Mesenteric fat pad (tissue), 1 donor: ENCODE data around the gene TGM2.

- PRO-cap: unidirectional peak, minus-strand start at chr20:38165270
Observed at GRCh38 chr20:38164800-38165623, at the start of gene TGM2. Gene TGM2, minus strand, starts transcription at chr20:38165270.

- PRO-cap: no peak
Observed at GRCh38 chr20:38239171-38239903, 21.2 kb downstream of the KIAA1755 start.

DNA sequence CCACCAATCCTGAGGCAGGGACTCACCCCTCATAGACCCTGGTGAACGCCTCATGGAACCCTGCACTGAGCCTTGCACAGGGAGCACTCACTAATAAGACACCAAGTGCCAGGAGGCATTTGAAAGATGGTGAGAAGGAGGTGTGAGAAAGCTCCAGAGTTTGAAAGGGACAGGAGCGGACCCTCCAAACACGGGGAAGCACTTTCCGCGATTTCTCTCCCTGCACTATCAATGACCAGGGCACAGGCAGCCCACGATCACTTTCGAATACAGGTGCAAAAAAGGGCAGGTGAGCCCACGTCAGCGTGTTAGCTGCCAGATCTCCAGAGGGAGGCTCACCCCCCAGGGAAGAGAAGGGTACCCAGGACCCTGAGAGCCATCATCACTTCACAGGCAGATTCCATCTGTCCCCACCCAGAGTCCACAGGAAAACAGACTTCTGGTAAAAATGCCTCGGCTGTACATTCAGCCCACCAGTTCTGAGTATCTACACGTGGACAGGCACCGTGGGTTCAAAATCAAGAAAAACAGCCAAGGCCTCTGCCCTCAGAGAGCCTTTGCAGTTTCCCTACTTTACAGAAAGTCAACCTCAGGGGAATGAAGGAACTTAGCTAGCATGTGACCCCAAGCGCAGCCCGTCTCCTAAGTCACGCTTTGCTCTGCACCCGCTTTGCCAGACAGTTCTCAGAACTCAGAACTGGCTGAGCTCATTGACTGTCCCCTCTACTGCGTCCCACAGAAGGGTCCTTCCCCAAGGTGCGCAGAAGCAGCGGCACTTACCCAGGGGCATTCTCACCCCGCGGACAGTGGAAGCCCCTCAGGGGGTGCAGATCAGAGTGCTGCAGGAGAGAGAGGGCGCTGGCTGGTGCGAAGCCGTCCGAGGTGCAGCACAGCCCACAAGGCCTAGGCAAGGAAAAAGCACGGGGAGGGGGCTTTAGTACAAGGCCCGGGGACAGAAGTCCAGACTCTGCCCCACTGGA lies 38.6 kb upstream of the RALGAPB start:
- PRO-cap: no peak

DNA sequence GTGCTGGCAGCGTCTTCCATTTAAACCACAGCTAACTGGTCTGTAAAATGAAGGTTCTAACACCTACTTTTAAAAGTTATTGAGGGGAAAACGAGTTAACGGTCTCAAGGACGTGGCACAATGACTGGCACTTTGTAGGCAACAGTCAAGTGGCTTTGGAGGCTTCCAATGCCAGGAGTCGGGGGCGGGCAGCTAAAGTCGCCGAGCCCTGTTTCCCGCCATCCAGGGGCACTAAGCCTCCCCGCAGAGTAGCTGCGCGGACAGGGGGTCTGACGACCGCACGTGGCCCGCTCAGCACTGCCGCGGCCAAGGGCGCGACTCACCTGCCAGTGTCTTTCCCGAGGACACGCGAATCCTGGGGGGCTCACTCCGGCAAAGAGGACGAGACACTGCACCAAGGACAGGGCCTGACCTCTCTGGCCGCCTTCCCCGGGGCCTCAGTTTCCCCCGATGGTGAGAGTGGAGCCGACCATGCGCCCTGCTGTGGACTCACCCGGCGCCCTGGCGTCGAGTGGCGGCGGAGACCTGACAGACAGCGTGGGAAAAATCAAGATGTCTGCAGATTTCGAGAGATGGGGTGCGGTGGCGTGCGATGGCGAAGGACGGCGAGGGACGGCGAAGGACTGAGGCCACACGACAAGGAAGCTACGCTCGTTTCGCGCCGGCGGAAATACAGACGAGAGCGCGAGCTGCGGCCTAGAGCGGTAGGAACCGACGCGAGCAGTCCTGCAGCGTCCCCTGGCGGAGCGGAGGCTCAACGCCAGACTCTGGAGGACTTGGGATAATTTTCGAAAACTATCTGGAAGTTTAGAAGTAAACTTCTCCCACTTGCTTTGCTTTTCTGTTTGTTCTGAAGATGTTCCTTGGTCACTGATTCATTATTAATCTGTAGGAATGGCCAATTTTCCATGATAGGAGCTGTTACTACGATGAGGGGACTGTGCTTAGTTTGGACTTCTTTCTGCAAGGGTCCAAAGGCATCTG lies 37.6 kb upstream of the RALGAPB start:
- PRO-cap: unidirectional peak, minus-strand start at position 625 of the sequence

DNA sequence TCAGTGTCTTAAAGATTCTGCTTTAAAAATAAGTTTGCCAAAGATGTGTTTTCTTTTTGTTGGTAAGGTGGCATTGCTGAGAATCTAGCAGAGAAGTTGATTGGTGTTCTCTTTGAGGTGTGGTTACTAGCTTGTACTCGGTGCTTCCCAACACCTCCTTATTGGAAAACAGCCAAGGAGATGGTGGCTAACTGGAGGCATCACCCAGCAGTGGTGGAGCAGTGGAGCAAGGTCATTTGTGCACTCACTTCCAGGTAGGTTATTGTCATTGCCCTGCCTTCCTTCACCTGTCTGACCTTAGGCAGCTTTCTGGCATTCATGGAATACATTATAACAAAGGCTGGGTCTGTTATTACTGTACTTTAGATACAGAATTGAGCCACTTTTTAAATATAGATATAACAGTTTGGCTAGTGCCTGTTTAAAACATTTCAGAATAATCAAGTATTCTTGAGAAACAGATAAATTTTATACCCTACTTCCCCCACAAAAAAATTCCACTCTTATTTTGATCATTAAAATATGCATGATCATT lies 26.8 kb downstream of the RALGAPB start:
- PRO-cap: no peak

DNA sequence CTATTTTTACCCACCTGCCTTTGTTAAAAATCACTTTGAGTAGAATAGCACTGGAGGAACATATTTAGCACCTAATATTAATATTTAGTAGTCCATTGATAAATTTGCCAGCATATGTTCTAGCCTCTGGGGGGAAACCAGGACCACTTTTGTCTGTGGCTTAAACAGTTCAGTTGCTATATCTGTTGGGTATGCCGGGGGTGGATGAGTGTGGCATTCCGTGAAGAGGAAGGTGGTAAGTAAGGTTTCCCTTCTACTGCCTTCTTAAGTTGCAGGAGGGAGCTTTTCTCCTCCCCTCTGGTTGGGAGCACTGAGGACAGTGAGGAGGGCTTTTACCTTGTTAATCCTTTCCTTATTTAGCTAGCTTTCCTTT lies 3.7 kb upstream of the ADIG start:
- PRO-cap: no peak

GRCh38 chr20:38727205-38727589 lies 2.9 kb downstream of the SLC32A1 start:
- PRO-cap: no peak

DNA sequence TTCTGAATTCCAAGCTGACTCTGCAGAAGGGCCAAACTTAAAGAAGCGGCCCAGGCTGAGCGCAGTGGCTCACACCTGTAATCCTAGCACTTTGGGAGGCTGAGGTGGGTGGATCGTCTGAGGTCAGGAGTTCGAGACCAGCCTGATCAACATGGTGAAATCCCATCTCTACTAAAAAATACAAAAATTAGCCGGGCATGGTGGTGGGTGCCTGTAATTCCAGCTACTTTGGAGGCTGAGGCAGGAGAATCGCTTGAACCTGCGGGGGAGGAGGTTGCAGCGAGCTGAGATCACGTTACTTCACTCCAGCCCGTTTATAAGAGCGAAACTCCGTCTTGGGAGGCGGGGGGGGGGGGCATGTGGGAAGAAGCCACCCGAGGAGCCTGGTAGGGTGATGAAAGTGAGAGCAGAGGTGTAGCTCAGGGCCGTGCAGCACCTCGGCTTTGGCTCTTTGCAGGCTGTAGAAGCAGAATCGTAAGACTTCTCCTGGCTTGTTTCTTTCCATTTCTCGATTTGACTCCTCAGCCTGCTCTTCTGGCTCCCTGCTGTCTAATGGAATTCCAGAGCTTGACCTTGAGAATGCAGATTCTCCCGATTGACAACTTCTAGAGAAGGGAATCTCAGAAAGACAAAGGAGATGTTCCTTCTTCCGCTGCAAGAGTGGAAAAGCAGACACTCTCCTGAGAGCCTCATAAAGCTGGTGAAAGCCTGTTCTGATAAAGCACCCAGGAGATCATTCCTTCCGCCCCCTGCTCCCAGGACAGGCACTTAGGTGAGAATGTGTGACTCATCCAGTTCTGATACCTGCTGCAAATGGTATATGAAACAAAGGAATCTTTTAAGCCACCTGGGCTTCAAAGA lies 26.1 kb upstream of the PPP1R16B start:
- PRO-cap: no peak

DNA sequence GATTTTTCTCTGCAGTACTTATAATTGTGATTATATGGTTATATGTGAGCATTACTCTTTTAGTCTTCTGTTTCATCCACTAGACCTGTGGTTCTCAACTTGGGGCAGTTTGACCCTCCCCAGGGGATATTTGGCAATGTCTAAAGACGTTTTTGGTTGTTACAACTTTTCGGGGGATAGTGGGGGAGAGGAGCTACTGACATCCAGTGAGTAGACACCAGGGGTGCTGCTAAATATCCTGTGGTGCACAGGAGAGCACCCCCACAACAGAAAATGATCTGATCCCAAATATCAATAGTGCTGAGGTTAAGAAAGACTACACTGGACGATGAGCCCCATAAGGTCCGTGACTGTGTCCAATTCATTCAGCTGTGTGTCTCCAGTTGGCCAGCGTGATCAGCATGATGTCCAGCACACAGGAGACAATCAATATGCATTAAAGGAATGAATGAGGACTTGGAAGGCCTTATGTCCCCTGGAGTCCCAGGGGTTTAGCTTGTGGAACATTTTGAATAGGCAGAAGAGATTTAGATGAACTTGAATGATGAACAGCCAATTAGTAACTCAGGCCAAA lies 6.2 kb downstream of the PPP1R16B start:
- PRO-cap: no peak

- PRO-cap: no peak
Observed at GRCh38 chr20:38871806-38872488, 54.3 kb upstream of the FAM83D start.

GRCh38 chr20:38873033-38873628 lies 53.1 kb upstream of the FAM83D start:
- PRO-cap: no peak

DNA sequence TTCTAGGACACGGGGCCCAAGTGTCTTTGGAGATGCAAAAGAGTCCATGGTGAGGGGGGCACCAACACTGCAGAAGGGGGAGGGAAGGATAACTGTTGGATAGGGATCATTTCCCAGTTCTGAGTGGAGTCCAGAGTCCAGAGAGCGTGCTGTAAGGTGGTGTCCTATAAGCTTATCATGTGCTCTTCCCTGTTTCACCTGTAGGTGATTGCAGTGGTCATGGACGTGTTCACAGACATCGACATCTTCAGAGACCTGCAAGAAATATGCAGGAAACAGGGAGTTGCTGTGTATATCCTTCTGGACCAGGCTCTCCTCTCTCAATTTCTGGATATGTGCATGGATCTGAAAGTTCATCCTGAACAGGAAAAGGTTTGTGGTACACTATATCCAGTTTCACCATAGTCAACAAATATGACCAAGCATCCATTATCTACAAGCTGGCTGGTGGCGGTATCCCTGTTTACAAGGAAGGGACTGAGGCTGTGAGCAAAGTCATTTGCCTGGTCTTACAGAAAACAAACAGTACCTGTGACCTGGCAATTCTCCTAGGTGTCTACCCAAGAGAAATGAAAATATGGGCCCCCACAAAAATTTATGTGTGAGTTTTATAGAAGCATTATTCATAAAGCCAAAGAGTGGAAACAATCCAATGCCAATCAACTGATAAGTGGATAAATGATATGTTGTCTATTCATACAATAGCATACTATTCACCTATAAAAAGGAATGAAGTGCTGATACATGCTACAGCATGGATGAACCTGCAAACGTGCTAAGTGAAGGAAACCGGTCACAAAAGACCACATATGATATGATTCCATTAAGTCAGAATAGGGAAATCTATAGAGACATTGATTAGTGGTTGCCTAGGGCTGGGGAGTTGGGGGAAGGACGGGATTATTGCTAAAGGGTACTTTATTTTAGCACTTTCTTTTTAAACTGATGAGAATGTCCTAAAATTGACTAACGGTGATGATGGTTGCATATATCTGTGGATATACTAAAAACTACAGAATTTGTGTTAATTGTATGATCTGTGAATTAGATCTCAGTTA lies 15.9 kb downstream of the FAM83D start:
- PRO-cap: no peak

DNA sequence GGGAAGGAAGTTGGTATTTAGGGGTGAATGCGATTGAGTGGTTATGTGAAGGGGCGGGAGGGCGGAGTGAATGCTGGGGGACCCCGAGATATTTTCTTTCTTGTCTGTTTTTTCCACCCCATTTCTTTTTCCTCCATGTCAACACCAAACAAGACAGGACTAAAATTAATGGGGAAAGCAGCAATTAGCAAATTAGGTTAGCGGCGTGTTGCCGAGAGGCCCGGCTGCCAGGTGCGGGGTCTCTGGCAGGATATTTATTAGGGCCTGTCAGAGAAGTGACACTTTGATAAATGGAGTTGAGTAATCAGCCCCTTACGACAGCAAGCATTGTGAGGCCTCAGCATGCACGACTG lies 193.8 kb downstream of the DHX35 start:
- PRO-cap: no peak

DNA sequence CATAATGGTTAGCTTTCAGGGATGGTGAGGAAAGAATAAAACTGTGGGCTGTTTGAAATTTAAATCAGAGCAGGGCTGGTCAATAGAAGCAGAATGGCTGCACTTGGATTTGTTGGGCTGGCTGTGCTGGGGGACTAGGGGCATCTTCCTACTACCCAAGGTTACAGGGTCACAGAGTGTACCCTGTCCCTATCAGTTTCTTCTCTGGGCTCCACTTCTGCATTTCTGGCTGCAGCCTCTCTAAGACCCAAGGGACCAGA lies 376.7 kb downstream of the DHX35 start:
- PRO-cap: no peak

- PRO-cap: no peak
Observed at GRCh38 chr20:39757482-39757681, 795.2 kb downstream of the DHX35 start.

DNA sequence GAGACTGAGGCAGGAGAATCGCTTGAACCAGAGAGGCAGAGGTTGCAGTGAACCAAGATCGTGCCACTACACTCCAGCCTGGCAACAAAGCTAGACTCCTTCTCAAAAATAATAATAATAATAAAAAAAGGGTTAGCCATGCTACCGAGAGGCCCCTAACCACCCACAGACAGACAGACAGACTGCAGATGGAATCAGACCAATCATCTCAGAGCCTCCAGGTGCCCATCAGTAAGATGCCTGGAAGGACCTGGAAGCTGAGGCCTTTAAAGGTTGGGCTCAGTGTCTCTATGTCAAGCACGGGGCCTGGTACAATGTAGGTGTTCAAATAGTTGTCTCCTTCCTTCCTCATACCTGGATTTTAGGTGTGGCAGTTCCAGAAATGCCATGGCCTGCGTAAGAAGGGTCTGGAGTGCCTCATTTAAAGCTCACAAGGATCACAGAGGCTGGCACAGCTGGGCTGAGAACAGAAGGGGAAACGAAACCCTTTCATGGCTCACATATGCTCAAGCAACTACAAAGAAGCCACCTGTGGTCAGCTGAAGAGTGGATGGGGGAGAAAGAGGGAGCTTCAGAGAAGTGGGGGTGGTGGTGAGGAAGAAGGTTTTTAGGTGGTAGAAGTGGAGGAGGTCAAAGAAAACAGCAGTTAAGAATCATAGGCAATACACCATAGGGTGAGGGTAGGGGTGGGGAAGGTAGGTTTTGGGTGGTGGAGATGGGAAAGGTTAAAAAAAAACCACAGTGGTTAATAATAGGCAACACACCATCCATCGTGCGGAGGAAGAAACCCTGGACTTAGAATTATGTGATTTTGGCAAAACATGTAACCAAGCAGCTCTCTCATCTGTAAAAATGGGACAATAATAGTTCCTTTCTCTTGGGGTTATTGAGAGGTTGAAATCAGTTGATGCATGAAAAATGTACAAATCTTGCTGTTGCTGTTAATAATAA lies 17.1 kb upstream of the TOP1 start:
- PRO-cap: no peak

GRCh38 chr20:41029631-41030120 lies 1.1 kb downstream of the TOP1 start:
- PRO-cap: no peak

DNA sequence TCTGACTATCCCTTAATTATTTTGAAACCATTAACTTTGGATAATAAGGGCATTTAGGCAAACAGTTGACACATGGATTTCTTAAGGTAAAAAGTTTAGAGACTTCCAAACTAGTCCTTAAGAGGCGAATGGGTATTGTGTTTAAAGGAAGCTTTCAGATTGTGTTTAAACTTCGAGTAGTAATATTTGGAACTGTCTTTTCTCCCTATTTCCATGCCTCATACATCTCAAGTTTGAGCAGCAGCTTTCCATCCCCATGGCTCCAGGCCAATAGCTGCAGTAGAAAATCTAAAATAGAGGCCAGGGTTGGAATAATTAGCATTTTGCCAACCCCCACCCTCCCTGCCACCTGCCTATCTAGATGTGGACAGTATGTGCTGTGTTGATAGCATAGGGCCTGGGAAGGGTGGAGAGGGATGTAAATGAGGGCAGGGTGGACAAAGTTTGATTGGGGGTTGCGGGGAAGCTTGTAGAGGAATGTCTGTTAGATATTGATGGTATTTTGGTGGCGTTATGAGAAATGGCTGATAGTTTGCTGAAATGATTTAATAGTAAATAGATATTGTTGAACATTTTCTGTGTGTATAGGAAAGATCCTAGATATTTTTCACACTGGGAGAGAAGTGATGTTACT lies 5.6 kb downstream of the TOP1 start:
- PRO-cap: no peak

DNA sequence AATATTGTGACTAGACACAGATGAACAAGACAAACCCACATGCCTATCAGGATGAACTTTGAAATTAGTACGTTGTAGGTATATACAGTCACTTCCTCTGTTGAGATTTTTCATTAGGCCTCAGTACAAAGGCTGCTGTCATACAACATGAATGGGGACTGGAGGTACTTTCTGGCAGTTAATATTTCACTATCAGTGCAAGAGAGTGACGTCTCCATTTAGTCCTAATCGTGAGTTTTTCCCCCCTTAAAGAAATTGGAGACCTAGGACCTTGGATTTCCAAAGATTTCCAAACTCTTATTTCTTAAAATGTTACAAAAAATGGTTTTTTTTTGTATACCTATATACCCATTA lies 10.5 kb downstream of the TOP1 start:
- PRO-cap: no peak

DNA sequence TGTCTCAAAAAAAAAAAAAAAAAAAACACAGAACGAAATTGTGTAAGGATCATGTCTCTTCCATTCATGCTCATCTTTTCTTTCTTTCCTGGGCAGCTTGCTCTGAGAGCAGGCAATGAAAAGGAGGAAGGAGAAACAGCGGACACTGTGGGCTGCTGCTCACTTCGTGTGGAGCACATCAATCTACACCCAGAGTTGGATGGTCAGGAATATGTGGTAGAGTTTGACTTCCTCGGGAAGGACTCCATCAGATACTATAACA lies 23.5 kb upstream of the PLCG1 start:
- PRO-cap: no peak